MCF 10A (cell line): ENCODE data around the genes UNC45B, GAS2L2, DHRS11 and MRM1.

DNA sequence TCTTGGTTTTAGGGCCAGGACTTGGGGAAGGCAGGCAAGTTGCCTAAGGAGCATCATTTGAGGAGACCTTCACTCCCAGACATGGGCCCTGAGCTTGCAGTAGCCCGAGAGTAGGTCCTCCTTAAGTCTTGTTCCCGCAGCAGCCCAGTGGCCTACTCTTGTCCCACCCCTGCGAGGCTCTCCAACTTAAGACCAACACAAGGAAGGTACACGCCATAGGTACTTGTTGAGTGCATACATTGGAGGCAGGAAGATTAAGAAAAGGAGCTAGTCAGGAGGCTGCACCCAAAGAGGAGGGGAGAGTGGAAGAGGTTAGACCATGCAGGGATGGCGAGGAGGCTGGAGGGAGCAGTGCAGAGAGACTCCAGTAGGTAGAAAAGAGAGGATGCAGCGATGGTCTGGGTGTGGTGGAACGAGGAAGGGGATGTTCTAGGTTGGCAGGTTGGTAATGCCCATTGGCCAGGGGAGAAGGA is 120.9 kb upstream of the ASIC2 start:
- PRO-cap = no peak
- RRBS = no CpG with 5 or more reads among the region's 7 CpGs

- PRO-cap = no peak
- RRBS = no CpG with 5 or more reads among the region's 40 CpGs
Measured at GRCh38 chr17:34040080-34040646, 214.9 kb upstream of the CCL2 start.

- PRO-cap = no peak
- RRBS = no CpG with 5 or more reads among the region's 8 CpGs
Measured at GRCh38 chr17:34571724-34572092, 7.7 kb upstream of the TMEM132E start.

- PRO-cap = no peak
- RRBS = 51% methylated on average over 6 of the region's 33 CpGs
Measured at GRCh38 chr17:34637326-34637735, 57.9 kb downstream of the TMEM132E start.

GRCh38 chr17:35017246-35017950 is 37.1 kb downstream of the LIG3 start:
- PRO-cap = no peak
- RRBS = no CpG with 5 or more reads among the region's 9 CpGs

DNA sequence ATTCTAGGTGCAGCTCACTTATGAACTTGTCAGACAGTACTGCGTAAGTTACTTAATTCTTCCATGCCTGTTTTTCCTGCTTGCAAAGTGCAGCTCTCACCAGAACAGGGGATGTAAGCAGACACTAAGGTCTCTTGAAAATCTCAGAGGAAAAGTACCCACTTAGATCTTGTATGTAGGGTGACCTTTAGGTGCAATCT is 38.7 kb downstream of the LIG3 start:
- PRO-cap = no peak
- RRBS = no CpG with 5 or more reads among the region's 1 CpG

- PRO-cap = bidirectional peak, plus-strand start at chr17:35088557, minus-strand start at chr17:35088477
- RRBS = no CpG with 5 or more reads among the region's 27 CpGs
Measured at GRCh38 chr17:35088364-35088937, 24.9 kb upstream of the RFFL start.

DNA sequence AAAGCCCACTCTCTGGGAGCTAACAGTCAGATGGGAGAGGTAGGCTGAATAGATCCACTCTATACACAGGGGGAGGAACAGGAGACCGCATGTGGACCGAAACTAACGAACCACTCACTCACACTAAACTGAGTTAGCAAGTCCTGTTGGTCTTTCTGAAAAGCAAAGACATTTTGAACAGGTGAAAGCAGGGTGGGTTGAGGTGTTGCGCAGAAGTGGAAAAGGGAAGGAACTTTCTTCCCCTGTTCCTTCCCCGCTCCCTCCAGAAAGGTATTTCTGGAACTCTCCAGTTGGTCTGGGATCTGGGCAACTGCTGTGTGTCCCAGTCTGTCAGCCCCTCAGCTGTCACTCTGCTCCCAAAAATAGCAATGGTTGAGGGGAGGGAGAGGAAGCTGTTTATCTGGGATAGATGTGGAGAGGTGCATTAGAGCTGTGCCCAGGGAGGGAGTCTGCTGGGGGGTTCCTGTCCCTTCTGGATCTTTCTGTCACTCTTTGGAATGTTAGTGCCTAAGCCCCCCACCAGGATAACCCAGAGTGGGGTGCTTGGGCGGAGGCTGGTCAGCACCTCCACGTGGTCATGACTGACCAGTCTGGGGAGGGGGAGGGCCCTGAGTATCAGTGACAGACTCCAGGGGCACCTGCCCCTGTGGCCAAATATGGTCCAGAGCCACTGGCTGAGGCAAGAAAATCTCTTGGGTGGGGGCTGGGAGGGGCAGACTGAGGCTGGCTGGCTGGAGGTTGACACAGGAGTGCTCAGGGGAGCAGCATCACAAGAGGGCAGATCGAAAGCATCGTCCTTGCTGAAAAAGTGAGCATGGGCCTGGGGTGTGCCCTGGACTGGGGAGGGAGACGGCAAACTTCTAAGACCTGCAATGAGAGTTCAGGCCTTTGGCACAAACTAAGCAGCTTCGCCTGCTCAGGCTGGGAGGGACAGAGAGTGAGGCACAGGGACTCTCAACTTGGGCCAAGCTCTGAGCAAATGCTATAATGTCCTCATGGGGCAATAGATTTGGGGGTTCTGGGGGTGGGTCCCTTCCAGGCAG is at the start of gene UNC45B:
Gene UNC45B, plus strand, starts transcription at position 715 of the 1,043 bp plus-strand sequence.
- PRO-cap = no peak
- RRBS = no CpG with 5 or more reads among the region's 11 CpGs

DNA sequence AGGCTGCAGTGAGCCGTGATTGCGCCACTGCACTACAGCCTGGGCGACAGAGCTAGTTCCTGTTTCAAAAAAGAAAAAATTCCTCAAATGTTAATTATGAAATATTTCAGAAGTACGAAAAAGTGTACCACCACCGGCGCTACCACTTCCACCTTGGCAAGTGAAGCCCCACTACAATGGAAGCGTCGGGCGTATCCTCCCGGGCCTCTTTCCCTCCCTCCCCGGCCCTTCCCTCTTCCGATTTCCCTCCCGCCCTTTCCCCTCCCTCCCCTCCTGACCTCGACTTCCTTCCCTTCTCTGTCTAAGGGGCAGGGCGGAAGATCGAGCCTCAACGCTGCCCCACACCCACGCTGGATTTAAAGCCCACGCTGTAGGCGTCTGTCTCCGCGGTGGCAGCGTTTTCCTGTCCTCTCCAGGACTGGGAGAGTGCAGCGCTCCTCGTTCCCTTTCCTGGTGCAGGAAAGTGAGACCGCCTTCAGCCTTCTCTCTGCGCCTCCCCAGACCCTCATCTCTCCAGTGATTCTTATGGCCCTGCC is 27.1 kb downstream of the SLFN11 start:
- PRO-cap = no peak
- RRBS = 15% methylated on average over 6 of the region's 27 CpGs

DNA sequence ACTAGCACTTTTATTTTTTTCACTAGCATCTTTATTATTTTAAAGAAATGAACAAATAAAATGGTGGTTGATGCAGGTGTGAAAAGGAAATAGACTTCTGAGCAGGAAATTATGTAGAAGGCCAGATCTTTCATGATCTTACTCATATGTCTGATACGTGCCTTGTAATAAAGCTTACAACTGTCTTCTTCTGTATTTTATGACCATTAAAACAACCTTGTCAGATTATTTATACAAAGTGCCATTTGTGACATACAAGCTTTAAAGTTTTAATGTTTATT is 6.3 kb downstream of the SLFN12L start:
- PRO-cap = no peak
- RRBS = no CpG with 5 or more reads among the region's 1 CpG

DNA sequence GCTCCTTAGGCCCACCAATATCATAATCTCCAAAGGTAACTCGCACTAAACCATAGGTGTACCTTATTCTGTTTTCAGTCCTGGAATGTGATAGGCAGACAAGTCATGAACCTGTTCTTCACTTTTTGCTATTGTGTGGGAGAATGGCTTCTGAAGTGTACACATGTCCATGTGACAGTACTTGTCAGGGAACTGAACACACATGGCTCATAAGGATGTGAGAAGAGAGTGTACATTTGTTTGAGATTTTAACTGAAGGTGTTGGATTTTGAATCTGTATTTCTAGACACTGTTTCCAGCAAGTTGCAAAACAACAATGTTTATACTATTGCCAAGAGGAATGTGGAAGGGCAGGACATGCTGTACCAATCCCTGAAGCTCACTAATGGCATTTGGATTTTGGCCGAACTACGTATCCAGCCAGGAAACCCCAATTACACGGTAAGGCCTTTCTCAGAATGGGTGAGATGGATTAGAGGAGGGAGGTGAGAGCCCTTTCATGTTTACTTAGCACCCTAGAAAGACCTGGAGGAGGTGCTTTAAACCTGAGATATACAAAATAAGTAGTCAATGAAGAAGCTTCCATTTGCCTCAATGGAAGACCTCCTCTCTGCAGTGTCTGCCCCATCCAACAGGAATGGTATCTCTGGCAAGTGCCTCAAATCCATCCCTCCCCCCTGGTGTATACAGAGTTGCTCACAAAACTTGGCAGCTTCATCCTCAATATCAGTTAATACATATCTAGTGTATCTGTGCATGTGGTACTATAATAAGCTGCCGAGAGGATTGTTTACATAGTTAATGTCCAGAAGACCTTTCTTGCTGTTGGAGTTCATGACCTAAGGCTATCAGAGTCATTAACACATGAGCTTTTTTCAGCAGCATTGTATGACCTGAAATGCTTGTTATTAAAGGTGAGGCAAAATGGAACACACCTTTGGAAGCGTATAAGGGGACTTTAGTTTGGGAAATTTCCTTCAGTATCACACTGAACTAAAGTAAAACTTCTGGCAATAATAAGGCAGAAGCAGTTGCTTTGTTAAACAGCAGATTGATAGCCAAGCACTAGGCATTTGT is 14.2 kb upstream of the RASL10B start:
- PRO-cap = no peak
- RRBS = no CpG with 5 or more reads among the region's 6 CpGs

DNA sequence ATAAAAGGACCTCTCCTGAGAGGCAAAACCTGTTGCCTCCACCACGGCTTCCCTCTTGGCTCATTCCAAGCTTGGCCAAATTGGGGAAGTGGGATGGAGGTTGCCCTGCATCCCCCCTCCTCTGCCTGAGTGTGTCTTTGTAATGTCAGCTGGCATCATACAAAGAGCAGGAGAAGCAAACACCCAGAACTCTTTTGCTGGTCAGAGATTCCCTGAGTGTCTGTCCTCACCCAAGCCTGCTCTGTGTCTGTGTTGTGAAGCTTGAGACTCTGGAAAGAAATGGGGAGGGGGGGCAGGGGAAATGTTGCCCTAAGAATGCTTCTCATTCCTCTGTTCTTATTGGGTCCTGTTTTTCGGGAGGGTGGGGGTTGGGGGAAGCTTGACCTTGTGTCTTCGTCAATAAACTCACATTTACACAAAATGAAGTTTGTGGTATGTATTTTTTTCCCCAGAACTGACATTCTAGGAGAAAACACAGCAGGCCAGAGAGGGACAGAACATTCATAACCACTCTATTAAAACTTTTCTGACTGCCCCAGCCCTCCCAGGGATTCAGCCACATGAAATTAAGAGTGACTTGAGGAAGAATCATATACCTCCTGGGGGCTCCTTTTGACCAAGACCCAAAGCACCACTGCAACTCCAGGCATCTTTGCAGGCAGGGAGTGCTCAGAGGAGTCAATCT is 5.3 kb upstream of the RASL10B start:
- PRO-cap = no peak
- RRBS = no CpG with 5 or more reads among the region's 3 CpGs

GRCh38 chr17:35752457-35753417 is at the start of gene GAS2L2:
TSS of gene GAS2L2 (minus strand) at chr17:35753239.
- PRO-cap = no peak
- RRBS = no CpG with 5 or more reads among the region's 28 CpGs

DNA sequence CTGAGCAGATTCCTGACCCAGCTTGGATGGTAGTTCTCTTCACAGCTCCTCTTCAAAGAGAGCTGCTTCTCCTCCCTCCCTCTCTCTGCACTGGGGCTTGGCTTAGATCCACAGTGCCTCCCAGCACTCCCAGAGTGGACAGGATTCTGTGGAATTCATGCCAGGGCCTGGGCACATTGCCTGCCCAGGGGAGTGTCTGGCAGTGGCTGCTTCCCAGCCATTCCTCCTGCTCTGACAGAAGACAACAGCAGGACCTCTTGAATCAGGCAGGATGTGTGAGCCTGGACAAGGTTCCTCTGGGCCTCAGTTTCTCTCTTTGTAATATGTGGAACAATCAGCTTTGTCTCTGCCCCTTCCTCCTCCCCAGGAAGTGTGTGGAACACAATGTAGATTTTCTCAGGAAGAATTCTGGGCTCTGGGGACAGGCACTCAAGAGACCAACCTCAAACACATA is 4.6 kb upstream of the MMP28 start:
- PRO-cap = no peak

GRCh38 chr17:36128707-36128906 is 25.0 kb downstream of the CCL4 start:
- PRO-cap = no peak
- RRBS = no CpG with 5 or more reads among the region's 3 CpGs

DNA sequence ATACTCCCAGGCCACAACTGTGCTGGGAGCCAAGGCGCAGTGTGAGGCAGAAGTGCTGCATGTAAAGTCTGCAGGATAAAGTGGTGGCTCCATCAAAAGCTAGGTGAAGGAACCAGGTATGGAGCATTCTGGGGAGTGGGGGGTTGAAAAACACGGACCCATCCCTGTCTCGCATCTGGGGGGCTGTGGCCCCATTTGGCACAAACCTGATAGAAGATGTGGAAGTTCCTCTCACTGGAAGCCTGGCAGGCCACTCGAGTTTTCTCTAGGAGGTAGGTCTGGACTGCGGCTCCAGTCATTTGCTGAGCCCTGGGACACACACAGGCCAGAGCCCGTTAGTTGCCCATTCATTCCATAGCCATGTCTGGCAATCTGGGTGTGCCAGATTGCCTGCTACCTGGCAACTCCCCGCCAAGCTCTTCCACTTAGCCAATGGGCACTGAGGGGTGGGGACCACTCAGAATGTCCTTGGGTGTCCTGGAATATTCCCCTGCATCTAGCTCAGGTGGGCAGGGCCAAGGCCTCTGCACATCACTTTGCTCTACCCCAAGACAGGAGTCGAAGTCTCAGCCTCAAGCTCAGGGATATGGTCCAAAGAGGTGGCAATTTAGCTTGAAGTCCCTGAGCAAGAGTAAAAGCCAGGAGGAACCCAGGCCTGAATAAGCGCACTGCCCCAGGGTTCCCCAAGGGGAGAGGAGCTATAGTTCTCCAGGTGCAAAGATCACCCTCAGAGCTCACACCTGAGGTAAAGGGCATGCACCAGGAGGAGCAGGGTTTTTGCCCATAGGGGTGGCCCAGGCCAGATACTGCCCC is 20.2 kb downstream of the MYO19 start:
- PRO-cap = no peak
- RRBS = no CpG with 5 or more reads among the region's 9 CpGs

DNA sequence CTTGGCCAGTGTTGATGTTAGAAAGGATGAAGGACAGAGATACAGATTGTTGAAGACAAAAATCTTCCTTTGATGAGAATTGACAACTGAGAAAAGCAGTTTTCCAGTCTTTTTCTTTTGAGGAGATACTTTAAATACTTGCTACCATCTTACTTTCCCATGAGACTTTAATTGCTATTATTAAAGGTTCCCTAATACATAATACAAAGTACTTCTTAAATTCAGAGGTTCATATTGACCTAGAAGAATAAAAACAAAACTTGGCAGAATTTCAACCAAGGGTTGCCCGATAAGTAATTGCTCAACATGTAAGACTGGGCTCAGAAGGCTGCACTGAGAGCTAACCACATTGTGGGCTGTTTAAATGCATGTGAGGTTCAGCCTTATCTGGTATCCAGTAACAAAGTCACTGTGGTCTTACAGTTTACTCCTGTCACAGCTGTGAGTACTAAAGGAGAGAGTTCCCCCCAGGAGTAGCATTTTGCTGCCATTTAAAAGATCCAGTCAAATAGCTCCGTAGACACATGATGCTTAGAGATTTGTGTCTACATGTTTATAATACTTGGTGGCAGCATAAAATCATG is 1.7 kb upstream of the DHRS11 start:
- PRO-cap = no peak
- RRBS = no CpG with 5 or more reads among the region's 2 CpGs

DNA sequence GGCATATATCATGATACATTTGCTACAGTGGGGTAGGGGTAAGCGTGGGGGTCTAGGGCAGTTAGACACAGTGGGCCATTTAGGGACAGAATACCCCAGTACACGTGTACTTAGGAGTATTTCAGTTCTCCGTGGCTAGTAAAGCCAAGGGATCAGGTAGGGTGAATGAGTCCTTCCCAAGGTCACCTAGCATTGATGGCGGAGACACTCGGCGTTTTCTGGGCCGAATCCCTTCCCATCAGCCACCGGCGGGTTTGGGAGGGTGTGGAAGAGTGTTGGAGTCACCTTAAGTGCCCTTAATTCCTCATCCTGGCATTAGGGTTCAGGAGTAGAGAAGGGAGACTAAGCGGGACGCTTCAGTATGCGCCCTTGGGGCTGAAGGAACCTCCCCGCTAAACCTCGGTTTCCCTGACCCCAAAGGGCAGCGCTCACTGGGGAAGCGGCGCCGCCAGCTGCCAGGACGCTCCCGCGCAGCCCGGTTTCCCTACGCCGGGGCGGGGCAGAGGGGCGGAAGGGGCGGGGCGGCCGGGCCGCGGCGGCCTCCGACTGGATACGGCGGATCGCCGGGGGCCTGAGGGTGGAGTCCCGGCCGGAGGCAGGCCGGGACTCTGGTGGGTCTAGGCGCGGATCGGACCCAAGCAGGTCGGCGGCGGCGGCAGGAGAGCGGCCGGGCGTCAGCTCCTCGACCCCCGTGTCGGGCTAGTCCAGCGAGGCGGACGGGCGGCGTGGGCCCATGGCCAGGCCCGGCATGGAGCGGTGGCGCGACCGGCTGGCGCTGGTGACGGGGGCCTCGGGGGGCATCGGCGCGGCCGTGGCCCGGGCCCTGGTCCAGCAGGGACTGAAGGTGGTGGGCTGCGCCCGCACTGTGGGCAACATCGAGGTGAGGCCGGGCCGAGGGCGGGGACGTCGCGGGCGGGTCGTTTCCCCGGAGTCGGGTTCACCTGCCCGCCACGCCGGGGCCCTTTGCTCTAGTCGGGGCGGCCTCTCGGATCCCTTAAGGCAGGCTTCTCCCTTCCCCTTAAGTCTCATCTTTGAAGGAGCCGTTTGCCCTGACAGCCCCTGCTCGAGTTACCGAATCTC is at the start of gene DHRS11:
Gene DHRS11, plus strand, starts transcription at position 603 of the 1,080 bp plus-strand sequence.
- PRO-cap = bidirectional peak, plus-strand start at position 603 of the sequence, minus-strand start at position 454 of the sequence; bidirectional peak, plus-strand start at position 878 of the sequence, minus-strand start at position 840 of the sequence
- RRBS = no CpG with 5 or more reads among the region's 93 CpGs

GRCh38 chr17:36594481-36595382 is 3.1 kb downstream of the DHRS11 start:
- PRO-cap = no peak
- RRBS = no CpG with 5 or more reads among the region's 15 CpGs

GRCh38 chr17:36601289-36602264 is at the start of gene MRM1:
TSS of gene MRM1 (plus strand) at chr17:36601583.
- PRO-cap = bidirectional peak, plus-strand start at chr17:36601583, minus-strand start at chr17:36601493
- RRBS = no CpG with 5 or more reads among the region's 79 CpGs